GM23248 (cell line): ENCODE results near the gene SCLT1.

DNA sequence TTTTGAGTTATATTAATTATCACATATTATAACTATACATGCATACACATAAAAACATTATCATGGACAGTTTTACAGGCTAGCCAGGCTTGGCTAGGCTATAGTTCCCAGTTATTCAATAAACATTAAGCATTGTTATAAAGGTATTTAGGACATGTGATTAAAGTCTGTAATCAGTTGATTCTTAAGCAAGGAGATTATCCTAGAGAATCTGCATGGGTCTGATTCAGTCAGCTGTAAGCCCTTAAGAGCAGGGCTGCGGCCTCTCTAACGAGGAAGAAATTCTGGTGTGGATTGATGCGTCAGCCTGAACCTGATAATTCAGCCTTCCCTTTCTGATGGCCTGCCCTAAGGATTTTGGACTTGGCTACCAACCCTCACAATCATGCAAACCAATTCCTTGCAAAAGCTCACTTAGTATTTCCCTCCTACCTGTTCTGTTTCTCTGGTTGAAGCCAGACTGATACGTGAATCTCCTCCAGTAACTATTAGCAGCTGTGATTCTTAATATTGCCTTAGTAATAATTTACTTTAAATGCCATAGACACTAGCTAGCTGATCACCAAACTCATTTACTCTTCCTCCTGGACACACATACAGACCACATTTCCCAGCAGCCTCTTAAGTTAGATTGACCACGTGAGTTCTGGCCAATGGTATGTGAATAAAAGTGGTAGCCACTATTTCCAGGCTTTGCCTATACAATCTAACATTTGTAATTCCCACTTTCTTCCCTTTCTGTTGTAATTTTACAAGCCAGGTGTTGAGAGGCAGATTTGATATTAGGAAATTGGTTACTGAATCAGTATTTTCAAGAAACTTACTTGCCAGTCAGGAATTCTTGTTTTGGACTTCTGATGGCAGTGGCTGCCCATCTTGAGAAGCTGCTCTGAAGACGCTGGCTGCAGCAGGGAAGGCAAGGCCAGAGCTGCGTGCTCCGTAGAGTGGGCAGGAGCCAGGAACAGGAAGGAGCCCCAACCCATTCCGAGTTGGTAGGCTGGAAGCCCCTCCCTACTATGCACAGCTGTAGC, 678.0 kb upstream of the INTU start:
- RAMPAGE, long total RNA, result no peak

GRCh38 chr4:127633470-127633853, 705 bp downstream of the INTU start:
- RAMPAGE, long total RNA, result no peak

- RAMPAGE, long total RNA, result no peak
Measured at GRCh38 chr4:127822587-127822955, 40.4 kb downstream of the HSPA4L start.

- RAMPAGE, long total RNA, result no peak
Measured at GRCh38 chr4:128288679-128289355, 1.2 kb upstream of the PGRMC2 start.

GRCh38 chr4:128525268-128525867, 237.8 kb upstream of the PGRMC2 start:
- RAMPAGE, long total RNA, result no peak

DNA sequence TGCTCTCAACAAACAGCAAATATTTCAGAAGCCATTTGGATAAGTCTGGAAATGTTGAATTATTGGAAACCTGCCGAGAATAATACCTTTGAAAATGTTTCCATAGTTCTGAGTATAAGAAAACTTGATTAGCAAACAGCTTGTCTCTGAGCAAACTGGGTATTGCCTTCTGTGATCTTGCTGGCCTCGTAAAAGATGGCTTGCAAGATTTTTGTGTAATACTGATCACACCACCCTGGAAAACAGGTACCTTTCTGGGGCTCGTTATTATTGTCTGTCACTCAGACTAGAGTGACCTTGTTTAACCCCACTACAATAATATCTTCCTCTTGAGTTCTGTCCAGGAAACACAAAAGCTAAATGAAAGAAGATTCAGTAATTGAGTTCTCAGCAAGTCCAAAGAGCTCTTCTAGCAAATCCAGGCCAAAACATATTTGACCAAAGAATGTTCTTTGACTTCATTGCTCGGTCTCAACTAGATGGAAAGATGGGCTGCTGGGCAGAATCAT, 255.7 kb upstream of the JADE1 start:
- RAMPAGE, long total RNA, result no peak

DNA sequence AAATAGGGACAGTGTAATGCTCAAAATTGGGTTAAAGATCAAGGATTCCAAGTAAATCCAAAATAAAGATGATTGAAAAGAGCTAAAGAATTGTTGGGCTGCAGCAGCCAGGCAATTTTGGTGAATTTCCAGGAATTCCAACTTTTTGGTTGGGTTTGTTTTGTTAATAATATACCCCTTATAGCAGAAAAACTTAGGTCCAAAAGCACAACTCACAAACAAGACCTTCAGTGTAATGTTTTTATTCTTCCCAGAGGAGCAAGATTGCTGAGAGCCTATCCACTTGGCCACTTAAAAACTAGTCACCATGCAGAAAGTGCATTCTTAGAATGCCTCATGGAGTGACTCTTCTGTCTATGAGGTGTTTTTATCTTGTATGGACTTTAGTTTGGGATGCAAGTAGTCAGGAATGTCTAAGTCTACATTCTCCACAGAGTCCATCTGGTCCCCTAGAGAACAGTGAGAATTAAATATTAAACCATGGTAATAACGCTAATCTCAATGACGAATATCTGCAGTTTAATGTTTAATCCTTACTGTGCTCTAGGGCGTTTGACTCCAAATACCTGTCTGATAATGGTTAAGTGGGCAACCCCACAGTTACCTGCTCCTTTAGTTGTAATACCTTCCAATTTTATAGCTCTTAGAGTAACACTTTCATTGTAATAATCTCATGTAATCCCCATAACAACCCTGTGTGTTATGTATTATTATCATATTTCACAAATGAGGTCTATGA, 235.7 kb upstream of the JADE1 start:
- RAMPAGE, long total RNA, result no peak

GRCh38 chr4:128803763-128804393, 5.6 kb upstream of the JADE1 start:
- RAMPAGE, long total RNA, result no peak

DNA sequence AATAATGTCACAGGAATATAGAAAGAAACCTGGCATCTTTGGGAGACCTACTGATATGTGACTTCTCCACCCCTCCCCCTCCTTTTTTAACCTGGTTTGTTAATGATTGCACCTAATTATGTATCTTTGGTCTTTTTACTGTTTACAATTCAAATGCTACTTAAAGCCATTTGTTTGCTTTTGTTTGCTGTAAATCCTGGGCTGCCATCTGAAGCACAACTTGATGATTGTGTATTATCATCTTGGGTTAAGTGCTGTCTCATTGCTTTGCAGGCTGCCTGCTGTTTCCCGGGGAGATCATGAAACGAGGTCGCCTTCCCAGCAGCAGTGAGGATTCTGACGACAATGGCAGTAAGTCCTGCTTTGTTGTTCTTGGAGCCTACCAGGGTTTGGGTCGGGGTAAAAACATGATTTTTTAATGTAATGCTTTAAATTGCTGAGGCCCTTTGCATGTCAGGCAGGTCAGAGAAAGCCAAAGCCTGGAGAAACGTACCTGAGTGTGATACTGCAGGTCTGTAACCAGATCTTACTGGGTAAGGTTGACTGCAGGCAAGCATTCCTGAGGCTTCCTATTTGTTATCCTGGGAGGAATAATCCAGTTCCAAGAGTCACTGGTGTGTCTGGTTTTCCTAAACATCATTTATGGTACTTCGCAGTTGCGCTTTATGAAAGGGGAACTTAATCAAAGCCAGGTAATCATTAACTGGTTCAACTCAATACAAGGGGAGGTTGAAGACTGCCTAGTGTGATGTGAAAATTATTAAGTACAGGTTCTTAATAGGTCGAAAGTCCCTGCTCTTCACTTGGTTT, 22.2 kb downstream of the JADE1 start:
- RAMPAGE, long total RNA, result no peak

DNA sequence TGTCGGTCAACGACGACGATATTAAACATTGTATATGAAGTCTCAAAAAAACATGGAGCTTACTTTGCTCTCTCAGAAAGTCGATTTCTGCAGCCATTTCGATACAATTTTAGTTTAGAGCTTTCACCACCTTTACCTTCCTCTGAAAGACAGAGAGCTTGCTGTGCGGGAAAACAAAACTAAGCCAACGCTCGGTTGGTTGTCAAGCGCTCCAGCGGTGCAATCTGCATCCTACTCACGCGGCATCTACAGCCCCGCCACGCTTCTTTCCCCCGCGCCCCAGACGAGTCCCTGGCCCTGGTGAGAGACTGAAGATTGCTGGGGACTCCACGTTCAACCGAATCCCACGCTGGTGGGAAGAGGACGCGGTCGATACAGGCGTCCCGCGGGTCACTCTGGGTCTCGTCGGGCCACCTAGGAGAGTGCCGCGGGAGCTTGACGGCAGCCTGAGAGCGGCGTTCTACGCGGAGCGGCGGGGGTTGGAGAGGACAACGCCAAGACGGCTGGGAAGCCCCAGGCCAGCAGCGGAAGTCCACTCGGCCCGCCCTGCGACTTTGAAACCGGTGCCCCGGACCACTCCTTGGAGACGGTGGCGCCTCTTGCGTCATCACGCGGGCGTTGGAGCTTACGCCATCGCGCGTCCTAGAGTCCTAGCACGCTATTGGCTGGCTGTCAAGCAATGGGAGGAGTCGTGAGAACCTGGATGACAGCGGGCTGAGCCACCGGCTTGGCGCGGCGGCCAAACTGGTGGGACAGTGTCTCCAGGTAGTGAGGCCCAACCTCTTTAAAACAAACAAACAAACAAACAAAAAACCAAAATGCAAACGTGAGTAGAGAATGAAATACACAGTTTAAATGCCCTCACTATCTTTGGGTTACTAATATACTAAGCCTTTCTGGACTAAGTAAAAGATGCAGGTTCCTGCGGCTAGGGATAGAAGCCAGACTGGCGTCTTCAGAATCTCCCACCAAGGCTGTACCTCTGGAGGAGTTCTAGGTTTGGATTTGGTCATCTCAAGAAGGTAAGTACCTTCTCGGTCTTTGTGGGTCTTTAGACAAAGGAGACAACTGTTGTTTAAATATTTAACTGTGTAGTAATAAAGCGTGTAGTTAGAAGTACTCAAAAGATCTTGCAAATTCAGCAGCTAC, at the start of gene SCLT1:
Gene SCLT1, minus strand, starts transcription at position 533 of the 1,149 bp plus-strand sequence.
- RAMPAGE, long total RNA, result no peak

- RAMPAGE, long total RNA, result no peak
Measured at GRCh38 chr4:132227351-132227643, 921.8 kb upstream of the PCDH10 start.

GRCh38 chr4:132345211-132346000, 803.7 kb upstream of the PCDH10 start:
- RAMPAGE, long total RNA, result no peak

DNA sequence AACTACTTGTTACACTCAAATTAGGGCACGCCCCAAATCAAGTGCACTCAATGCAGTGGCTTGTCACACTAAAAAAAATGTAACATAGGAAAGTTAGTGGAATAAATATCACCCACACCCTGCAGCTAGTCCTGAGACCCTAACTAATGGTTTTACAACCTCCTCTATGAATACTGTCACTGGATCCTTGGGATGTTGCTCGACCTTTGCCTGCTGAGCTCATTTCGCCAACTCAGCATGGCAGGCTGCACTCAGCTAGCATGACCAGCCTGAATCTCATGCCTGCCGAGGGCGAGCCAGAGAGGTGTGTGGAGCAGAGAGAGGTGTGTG, 410.7 kb downstream of the PCDH10 start:
- RAMPAGE, long total RNA, result no peak

DNA sequence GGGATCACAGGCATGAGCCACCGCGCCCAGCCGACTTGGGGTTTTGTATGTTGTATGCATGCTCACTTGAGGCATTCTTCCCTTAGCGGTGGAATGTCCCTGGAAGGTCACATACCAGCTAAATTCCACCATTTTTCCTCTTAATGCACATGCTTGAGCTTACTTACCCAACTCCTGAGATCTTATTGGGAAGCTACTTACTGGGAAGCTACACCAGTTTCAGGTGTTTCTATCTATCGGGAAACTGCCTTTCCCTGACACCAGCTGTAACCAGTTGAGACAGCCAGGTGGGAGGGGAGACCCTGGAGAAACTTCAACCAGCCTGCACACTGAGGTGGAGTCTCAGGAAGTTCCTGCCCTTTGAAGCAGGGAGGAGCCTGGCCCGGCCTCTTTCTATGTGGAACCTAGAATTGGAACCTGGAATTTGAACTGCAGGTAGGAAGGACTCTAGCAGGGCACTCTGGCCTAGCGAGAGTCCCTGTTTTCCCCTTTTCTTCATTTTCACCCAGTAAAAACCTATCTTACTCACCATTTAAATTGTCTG, 425.7 kb upstream of the PABPC4L start:
- RAMPAGE, long total RNA, result no peak

GRCh38 chr4:135447457-135448225, 1246.1 kb upstream of the PABPC4L start:
- RAMPAGE, long total RNA, result no peak

DNA sequence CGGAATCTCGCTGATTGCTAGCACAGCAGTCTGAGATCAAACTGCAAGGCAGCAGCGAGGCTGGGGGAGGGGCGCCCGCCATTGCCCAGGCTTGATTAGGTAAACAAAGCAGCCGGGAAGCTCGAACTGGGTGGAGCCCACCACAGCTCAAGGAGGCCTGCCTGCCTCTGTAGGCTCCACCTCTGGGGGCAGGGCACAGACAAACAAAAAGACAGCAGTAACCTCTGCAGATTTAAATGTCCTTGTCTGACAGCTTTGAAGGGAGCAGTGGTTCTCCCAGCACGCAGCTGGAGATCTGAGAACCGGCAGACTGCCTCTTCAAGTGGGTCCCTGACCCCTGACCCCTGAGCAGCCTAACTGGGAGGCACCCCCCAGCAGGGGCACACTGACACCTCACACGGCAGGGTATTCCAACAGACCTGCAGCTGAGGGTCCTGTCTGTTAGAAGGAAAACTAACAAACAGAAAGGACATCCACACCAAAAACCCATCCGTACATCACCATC, 35.6 kb downstream of the PCDH18 start:
- RAMPAGE, long total RNA, result no peak

DNA sequence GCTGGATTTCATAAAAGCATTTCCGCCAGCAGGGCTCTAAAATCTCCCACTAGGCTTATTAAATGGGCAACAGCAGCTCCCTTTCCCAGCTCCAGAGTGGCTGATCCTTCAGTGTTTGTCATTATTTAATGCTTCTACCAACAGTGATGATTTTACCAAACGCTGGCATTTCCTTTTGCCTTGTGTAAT, 20.1 kb downstream of the SLC7A11 start:
- RAMPAGE, long total RNA, result no peak

DNA sequence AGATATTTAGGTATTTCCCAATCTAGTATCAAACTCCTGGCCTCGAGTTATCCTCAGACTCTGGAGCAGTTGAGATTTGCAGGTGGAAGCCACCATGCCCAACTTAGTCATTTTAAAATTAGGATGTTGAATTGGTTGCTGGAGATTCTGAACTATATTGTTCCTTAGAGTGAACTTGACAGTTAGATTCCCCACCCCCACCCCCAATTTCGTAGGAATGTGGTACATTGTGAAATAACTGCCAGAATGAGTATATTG, 2.2 kb downstream of the NOCT start:
- RAMPAGE, long total RNA, result no peak

DNA sequence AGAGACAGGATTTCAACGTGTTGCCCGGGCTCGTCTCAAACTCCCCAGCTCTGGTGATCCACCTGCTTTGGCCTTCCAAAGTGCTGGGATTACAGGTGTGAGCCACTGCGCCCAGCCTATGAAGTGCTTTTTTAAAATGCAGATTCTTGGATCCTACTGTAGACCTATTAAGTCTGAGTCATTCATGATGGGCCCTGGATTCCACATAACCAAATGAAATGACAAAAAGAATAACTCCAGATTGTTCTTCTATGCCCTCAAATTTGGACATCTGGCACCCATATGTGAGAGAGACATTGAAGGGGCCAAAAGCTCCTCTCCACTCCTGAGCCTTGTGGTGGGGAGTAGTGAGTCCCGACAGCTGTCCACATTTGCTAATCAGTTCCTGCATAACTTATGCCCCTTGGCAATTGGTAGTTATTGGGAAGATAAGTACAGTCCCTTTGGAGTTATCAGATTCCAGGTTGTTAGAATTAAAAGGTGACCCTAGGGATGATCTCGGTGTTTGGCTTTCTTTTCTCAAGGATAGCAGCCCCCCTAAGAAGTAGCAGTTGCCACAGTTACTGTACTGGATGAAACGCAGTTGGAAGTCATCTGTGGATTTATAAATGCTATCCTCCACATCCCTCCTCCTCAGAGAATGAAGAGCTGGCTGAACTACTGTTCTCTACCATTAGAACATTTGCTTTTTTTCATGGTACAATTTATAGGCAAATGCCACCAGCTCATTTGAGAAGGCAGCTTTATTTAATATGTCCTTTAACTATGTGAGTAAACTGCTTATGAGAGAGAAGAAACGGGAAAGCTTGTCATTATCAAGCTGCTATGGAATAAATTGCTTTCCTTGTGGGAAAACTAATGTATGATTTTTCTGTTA, 3.9 kb downstream of the NOCT start:
- RAMPAGE, long total RNA, result no peak

- RAMPAGE, long total RNA, result no peak
Measured at GRCh38 chr4:139082107-139082312, 66.4 kb downstream of the NOCT start.